ENCODE results near the gene TPMT.

DNA sequence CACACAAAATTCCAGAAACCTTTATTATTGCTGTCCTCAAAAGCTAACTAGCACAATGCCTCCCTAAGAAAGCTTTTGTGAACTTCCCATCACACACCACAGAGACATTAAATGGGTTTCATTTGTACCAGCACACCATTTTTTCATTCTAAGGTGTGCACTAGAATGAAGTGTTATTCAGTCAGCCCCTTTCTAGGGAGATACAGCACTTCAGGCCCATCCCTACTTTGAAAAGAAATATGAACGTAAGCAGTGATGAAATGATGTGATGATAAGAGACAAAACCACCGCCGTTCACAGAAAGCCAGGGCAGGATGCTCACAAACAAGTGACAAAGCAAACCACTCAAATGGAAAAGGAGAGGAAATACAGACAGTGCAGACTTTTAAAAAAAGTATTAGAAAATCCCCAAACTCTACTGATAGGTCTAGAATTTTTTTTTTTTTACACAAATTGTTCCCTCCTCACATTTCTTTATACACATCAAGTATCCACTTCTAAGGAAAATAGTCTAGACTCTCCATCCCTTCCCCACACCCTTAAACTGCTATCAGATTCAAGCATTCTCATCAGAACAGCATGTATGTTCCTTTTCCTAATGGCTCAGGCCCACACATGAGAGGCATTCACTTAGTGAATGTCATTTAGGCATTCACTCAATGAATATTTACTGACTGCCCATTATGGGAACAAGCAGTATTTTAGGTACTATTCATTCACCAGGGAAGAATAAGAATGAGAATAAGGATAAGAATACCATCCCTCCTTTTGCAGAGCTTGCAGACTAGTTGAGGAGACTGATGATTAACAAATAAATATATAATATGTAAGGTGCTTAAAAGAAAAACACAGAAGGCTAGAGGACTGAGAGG lies 243.4 kb downstream of the GMPR start:
- RRBS, 2 experiments = no CpG with 5 or more reads among the region's 3 CpGs

GRCh38 chr6:16541316-16541489 lies 220.1 kb downstream of the ATXN1 start:
- RRBS, 2 experiments = no CpG with 5 or more reads among the region's 2 CpGs

DNA sequence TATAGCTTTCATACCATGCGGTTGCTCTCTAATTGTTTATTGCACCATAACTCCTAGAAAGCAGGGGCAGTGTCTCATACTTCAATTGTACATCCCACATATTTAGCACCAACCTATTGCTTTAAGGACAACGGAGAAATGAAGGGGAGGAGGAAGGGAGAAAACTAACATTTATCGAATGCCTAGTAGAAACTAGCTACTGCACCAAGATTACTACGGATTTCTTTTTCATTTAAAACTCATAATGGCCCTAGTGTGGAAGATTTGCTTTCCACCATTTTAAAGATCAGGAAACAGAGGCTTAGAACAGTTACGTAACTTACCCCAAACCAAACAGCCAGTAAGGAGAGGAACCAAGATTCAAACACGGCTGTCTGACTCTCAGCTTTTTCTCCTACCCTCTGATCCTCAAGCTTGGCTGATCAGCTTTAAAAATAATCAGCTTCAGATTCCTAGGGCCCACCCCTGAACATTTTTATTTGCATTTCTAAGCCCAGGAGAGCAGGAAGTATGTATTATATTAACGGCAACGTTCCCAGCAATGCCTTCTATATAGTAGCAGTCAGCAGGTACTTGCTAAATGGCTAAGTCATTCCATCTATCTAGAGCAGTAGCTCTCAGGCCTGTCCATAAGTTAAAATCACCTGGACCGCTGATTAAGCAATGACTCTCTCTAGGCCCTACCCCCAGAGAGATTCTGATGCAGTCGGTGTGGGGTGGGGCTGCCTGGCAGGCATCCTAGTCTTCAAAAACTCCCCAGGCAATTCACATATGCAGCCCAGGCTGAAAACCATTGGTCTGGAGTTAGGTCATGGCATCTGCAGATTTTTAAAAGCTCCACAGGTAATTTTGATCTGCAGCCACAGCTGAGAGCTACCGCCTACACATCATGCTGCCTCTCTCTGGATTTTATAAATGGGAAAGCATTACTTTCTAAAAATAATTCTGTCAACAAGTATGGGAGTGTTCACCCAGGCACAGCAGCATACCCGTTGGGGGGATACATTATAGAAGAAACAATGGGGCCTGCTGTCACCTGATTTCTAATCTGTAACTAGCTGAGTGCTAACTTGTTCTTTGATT lies 43.7 kb upstream of the ATXN1 start:
- RRBS, 2 experiments = no CpG with 5 or more reads among the region's 12 CpGs

GRCh38 chr6:16836325-16837012 lies 75.2 kb upstream of the ATXN1 start:
- RRBS, 2 experiments = no CpG with 5 or more reads among the region's 8 CpGs

DNA sequence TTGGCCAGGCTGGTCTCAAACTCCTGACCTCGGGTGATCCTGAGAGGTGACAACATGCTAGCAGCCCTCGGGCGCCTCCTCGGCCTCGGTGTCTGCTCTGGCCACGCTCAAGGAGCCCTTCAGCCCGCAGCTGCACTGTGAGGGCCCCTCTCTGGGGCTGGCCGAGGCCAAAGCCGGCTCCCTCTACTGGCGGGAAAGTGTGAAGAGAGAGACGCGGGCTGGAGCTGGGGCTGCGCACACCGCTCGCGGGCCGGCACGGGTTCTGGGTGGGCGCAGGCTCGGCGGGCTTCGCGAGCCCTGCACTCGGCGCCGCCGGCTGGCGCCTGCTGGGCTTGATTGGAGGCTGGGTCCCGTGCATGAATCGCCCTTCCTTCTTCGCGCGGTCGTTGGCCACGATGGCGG lies 80.8 kb upstream of the RBM24 start:
- RRBS, 2 experiments = 13 to 77% methylated on average over 15 of the region's 36 CpGs

DNA sequence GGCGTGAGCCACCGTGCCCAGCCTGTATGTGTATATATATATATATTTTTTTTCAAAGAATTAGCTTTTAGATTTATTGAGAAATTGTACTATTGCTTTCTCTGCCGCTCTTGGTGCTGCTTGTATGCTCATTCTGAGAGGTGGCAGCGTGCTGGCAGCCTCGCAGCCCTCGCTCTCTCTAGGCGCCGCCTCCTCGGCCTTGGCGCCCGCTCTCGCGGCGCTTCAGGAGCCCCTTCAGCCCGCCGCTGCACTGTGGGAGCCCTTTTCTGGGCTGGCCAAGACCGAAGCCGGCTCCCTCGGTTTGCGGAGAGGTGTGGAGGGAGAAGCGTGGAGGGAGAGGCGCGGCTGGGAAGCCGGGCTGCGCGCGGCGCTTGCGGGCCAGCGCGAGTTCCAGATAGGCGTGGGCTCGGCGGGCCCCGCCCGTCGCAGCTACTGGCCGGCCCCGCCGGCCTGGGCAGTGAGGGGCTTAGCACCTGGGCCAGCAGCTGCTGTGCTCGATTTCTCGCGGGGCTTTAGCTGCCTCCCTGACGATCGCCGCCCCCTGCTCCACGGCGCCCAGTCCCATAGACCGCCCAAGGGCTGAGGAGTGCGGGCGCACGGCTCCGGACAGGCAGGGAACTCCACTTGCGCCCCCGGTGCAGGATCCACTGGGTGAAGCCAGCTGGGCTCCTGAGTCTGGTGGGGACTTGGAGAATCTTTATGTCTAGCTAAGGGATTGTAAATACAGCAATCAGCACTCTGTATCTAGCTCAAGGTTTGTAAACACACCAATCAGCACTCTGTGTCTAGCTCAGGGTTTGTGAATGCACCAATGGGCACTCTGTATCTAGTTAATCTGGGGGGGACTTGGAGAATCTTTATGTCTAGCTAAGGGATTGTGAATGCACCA lies 19.4 kb upstream of the FAM8A1 start:
- RRBS, 2 experiments = 75% methylated on average over 4 of the region's 55 CpGs; no CpG with 5 or more reads in 1 of the 2 experiments

DNA sequence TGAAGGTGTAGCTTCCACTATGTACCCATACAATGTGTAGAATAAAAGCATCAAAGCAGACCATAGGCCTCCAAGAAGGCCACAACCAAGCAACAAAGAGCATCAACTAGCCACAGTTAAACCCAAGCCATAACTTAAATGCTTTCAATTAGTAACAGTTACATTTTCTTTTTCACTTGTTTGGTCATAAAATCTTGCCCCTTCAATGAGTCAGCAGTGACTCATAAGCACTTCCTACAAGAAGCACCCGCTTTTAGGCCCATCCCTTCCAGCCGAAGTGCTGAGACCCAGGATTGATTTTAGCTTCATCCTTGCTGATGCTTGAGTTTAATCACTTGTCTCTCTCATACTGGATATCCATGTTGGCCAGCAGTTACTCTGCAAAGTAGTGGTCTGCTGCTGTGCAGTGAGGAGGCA lies 8.3 kb upstream of the NUP153 start:
- RRBS, 2 experiments = no CpG with 5 or more reads among the region's 2 CpGs

DNA sequence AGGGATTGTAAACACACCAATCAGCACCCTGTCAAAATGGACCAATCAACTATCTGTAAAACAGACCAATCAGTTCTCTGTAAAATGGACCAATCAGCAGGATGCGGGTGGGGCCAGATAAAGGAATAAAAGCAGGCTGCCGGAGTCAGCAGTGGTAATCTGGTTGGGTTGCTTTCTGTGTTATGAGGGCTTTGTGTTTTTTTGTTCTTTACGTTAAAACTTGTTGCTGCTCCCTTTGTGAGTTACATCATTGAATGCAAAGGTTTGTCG lies 22.6 kb upstream of the NUP153 start:
- RRBS, 2 experiments = no CpG with 5 or more reads among the region's 4 CpGs

DNA sequence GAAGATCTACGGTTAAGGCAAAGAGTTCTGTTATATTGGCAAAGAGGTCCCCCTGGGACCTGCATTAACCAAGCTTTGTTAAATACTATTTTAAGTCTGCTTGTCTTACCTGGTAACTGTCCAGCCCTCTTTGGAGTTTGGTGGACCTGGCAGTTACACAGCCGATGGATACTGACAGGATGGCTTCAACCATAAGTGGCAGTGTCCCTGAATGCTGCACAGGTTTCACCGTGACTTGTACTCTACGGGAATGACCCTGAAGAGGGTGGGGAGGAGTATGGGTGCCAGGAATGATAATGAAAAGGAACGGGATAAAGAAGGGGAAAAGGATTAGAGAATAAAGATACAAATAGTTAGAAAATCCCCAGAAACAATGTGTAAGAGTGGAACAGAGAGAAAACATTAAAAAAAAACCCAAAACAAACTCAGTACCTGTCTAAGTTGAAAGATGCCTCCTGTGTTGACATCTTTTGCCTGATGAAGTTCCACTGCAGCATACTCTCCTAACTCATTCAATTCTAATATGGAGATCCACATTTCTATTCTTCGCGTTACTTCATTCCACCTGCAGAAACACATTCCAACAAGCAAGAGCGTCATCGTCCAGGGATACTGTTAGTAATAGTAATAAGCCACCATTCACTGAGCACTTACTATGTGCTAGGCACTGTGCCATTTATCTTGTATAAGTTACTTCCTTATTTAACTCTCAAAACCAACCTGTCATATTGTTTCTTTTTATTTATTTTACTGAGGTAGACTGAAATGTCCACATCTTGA lies 87.6 kb upstream of the NUP153 start:
- RRBS, 2 experiments = no CpG with 5 or more reads among the region's 9 CpGs

GRCh38 chr6:17830980-17831471 lies 124.3 kb upstream of the NUP153 start:
- RRBS, 2 experiments = no CpG with 5 or more reads among the region's 6 CpGs

DNA sequence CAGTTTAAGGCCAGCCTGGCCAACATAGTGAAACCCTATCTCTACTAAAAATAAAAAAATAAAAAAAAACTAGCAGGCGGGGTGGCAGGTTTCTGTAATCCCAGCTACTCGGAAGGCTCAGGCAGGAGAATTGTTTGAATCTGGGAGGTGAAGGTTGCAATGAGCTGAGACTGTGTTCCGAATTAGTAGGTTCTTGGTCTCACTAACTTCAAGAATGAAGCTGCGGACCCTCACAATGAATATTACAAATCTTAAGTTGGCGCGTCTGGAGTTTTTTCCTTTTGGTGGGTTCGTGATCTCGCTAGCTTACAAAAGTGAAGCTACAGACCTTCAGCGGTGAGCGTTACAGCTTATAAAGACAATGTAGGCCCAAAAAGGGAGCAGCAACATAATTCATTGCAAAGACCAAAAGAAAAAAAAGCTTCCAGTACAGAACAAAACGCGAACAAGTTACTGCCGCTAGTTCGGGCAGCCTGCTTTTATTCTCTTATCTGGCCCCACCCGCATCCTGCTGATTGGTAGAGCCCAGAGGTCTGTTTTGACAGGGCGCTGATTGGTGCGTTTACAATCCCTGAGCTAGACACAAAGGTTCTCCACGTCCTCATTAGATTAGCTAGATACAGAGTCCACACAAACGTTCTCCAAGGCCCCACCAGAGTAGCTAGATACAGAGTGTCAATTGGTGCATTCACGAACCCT lies 12.2 kb downstream of the KIF13A start:
- RRBS, 2 experiments = no CpG with 5 or more reads among the region's 20 CpGs

- RRBS, 2 experiments = no CpG with 5 or more reads among the region's 4 CpGs
Measured at GRCh38 chr6:18118243-18118870, 4.1 kb downstream of the NHLRC1 start.

DNA sequence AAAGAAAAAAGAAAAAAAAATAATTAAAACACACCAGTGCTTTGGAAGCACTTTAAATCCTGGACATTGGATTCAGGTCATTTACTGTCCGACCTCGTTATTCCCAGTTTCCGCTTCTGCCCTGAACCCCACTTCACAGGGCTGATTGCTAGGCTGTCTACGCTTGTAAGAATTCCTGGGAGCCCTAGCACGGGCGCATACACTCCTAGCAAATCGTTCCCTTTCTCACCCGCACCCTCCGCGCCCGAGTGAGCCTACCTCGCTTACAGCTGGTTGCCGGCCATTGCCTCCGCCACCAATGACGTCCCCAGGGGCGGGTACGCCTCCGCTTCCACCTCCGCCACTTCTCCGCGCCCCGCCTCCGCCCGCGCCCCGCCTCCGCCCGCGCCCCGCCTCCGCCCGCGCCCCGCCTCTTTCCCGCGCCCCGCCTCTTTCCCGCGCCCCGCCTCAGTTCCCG lies at the start of gene TPMT:
Gene TPMT (minus strand): TSS at position 303 of the 457 bp plus-strand sequence.
- RRBS, 2 experiments = no CpG with 5 or more reads among the region's 41 CpGs

DNA sequence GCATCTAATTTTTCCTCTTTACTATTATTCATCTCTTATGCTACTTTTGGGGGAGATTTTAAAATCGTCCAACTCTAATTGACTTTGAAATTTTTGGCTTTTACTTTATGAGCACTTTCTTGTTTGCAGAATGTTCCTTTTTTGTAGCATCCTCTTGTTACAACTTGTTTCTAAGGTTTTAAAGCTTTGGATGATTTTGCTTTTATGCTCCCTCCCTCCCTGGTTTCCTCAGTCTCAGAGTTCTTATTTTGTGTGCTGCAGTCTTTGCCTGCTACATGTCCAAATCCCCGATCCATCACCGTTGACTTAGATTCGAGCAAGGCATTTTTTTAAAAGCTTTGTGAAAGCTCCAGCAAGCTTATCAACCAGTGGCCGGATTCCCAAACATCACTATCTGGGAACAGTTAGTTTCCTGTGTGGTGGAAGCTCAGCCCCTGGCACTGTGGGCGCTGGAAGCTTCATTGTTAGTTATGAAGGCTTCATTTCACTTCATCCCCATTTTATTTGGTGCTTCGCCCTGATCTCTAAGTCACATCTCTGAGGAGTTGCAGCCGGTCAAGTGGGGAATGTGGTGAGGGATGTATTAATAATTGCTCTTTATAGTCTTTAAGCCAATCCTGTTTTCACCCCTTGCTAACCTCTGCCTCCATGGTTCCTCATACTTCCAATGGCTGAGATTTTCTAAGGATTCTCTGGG lies 44.8 kb downstream of the DEK start:
- RRBS, 2 experiments = no CpG with 5 or more reads among the region's 8 CpGs

GRCh38 chr6:18387851-18388806 lies 979 bp downstream of the RNF144B start:
- RRBS, 2 experiments = no CpG with 5 or more reads among the region's 8 CpGs

DNA sequence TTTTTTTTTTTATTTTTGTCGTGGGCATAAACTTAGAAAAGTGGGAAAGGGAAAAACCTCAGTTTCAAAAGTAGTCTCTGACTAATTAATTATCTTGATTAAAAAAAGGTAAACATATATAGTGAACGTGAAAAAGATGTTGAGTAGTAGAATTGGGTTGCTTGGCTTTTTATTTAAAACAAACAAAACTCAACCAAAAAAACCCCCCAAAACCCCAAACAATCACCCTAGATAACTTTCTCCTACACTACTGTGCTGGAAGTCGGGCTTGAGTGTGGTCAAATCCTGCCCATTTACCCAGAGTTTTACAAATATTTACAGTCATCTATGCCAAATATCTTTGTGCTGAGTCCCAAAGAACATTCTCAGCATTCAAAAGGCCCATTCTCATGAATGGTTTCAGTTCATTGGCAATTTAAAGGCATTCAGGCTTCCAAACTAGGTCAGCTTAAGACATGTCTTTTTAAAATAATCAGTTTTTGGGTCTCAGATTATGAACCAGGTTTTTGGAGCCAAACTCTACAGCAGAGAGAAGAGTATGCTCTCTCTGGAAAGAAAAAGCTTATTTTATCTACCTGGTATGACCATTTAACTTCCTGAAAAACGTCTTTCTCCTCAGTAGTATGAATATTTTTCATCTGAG lies 1.8 kb downstream of the RNF144B start:
- RRBS, 2 experiments = no CpG with 5 or more reads among the region's 4 CpGs

DNA sequence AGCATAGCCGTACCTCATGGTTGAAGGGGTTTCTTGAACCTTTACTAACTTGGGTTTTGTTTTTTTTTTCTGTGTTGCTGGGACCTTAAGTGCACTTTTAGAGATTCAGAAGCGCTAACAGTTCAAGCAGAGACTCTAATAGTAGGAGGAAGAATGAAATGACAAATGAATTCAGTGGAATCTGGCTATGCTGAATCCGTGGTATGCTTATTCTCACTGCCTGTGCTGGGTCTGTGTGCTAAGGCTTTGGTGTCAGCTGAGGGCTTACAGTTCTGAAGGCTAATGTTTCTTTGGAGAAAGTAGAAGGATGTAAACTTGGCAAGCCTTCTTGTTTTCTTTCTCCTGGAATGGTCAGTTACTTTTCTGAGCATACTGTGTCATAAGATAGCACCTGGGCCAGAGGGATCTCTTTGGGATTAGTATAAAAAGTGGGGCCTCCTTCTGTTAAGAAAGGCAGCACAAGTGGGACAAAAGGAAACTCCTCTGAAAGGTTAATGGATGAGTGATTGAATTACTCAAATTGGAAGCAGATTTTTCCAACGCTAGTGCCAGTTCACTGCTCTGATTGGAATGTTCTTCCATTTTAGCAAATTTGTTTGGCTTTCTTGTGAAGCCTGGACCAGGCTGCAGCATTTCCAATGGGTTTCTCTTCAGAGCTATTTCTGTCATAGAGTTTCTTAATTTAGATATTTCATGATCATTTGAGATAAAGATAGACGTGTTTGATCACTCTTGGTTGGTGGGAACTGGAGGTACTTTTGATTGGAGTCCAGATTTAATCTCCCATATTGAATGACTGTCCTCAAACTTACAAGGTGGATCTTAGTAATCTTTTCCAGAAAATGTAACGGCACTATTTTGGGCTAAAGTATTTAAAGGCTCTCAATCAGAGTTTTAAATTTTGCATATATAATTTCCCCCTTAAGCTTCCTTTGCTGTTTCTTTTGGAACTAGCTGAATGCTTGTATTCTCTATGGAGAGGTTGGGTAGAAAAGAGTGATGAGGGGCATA lies 28.9 kb downstream of the RNF144B start:
- RRBS, 2 experiments = no CpG with 5 or more reads among the region's 6 CpGs

- RRBS, 2 experiments = no CpG with 5 or more reads among the region's 1 CpG
Measured at GRCh38 chr6:18445295-18445801, 58.2 kb downstream of the RNF144B start.

GRCh38 chr6:18447405-18448595 lies 60.6 kb downstream of the RNF144B start:
- RRBS, 2 experiments = no CpG with 5 or more reads among the region's 9 CpGs

GRCh38 chr6:19303246-19303926 lies 533.8 kb upstream of the ID4 start:
- RRBS, 2 experiments = no CpG with 5 or more reads among the region's 9 CpGs